ENCODE measurements around the genes EIF2S1 and RAD51B.

DNA sequence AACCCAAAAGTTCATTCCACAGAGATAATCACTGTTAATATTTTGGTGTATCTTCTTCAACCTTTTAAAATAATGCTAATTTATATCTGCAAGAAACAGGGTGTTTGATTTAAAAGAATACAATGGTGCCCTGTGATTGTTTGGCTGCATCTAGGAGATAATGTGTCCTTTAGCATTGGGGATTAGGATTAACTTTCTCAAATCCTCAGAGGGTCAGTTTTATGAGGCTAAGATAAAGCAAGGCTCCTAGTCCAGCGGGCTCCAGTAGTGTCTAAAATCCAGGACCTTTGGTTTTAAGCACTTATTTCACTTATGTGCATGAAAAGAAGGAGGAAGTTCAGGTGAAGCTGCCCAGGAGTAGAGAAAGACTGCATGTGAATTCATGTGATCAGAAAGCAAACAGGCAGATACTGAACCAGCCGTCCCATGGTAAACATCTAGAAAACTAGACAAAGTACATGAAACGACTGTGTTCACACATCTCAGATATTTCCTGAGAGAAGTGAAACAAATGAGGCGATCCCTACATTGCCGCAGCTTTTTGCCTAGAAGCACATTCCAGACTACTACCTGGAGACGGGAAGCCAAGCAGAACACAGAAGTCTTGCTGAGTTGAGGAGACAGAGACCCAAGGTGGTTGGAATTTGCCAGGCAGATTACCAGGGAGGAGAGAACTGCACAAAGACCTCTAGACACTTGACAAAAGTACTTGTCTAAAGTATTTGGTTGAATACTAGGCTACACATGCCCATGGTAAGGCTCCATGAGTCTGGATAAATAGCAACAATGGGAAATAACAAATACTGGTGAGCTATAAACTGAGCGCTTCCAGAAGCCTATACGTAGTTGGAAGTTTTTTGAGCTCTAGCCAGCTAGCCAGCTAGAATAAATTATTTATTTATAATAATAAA is 129.2 kb upstream of the MAX start:
- RRBS: no CpG with 5 or more reads among the region's 8 CpGs

GRCh38 chr14:65296954-65297235 is 115.6 kb upstream of the FUT8 start:
- RRBS: no CpG with 5 or more reads among the region's 3 CpGs

DNA sequence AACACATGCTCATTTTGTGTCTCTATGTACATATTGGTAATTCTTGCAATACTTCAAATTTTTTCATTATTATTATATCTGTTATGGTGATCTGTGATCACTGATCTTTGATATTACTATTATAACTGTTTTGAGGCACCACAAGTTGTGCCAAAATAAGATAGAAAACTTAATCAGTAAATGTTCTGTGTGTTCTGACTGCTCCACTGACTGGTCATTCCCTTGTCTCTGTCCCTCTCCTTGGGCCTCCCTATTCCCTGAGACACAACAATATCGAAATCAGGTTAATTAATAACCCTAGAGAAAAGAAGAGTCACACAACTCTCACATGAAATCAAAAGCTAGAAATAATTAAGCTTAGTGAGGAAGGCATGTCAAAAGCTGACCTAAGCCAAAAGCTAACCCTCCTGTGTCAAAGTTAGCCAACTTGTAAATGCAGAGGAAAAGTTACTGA is 53.9 kb upstream of the CCDC196 start:
- RRBS: no CpG with 5 or more reads among the region's 1 CpG

DNA sequence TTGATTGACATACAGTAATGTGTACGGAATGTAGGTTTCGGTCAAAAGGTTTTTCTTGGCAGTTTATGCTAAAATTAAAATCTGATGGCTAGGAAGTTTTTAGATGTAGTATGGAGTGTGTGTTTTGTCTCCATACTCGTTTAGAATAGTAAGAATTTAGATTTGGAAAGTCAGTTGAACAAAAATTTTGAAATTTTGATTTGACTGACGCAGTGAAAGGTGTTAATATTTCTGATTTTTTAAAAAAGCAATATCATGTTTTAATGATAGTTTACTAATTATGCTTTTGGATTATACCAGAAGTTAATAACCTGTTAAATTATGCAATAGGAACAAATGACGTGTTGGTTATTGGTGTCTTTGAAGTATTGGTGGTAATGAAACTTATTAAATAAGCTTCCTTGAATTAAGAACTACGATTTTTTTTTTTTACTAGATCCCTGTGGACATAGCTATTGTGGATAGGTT is 1.0 kb downstream of the PALS1 start:
- RRBS: no CpG with 5 or more reads among the region's 6 CpGs

DNA sequence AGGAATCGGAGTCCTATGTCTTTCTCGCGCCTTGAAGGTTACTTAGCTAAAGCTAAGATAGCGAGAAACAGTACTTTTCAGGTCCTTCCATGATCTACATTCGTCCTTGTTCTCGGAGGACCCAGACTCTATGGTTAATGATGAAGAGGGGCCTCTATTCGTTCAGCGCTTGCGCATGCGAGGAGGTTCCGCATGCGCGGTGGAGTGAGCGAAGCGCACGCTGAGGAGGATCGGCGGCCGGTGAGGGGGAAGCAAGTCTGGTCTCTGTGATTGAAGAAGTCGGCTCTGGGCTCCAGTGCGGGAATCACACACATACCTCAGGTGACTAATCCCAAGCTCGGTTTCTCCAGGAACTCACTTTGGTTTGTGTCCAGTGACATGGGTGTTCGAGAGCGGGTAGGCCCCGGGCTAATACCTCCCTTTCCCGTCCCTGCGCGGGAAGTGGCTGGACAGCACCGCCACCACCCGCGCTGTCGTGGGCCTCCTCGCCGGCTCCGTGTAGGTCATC is at the start of gene EIF2S1:
TSS of gene EIF2S1 (plus strand) at position 193 of the 508 bp plus-strand sequence.
- RRBS: under 1% methylated on average over 10 of the region's 35 CpGs

DNA sequence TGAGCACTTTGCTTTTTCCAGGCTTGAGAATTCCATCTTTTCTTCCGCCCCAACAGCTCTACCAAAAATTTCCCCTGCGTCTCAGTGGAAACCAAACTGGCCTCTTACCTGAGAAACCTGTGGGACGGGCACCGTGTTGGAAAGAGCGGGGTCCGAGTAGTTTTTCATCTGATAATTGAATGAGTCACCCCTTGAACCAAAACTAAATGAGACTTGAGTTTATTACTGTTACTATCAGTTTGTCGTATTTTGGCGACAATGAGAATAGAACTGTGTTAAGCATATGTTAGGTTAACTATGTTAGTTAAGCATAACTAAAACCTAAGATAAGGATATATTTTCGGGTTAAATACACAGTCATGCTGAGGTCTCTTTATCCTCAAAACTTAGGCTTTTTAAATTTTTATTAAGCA is 689 bp downstream of the EIF2S1 start:
- RRBS: no CpG with 5 or more reads among the region's 9 CpGs

DNA sequence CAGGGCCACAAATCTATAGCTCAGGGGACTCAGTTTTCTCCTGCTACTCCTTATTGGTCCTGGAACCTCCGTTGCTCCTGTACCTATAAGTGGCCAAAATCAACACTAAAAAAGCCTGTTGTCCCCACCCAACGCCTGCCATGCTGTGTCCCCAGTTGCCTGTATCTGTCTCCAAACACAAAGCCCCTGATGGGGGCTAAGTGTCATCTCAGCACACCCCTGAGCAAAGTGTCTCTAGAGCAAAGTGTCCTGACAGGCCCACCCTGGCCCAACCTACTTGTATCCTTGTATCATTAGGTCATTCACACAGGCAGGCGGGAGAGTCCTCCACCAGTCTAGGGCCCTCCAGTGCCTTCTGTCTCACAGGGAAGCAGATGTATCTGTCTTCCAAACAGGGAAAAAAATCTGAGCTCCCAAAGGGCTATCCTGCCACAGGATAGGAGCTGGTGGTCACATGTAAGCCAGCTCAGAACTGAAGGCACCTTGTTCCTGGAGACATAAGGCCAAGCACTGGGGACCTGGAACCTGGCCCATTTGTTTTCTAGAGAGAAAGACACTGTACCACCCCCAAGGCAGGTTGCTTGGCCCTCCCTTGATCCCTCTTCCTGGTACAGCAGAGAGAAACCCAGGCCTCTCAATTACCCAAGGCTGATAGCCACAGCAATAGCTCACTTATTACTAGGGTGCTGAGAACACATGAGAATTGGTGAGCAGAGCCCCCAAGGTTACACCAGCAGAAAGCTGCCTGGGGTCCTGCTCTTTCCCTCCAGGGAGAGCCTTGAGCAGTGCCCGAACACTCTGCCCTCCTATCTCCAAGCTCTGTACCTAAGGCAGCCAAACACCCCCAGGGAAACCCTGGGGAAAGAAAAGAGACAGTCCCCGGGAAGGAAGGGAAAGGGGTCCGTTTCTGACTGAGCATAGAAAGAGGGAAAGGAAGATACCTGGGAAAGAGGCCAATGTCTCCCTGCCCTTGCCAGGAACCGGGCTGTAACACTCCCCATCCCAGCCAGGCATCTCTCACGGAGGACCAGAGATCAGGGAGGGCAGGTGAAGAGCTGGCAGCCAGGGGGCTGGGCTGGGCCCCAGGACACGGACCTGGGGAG is 19.3 kb upstream of the PLEKHH1 start:
- RRBS: 31% methylated on average over 3 of the region's 9 CpGs

GRCh38 chr14:67819523-67820448 is at the start of gene RAD51B:
TSS of gene RAD51B (plus strand) at chr14:67819779.
- RRBS: no CpG with 5 or more reads among the region's 30 CpGs

GRCh38 chr14:67887601-67888073 is 68.1 kb downstream of the RAD51B start:
- RRBS: no CpG with 5 or more reads among the region's 4 CpGs

GRCh38 chr14:67996178-67996919 is 176.8 kb downstream of the RAD51B start:
- RRBS: no CpG with 5 or more reads among the region's 5 CpGs

DNA sequence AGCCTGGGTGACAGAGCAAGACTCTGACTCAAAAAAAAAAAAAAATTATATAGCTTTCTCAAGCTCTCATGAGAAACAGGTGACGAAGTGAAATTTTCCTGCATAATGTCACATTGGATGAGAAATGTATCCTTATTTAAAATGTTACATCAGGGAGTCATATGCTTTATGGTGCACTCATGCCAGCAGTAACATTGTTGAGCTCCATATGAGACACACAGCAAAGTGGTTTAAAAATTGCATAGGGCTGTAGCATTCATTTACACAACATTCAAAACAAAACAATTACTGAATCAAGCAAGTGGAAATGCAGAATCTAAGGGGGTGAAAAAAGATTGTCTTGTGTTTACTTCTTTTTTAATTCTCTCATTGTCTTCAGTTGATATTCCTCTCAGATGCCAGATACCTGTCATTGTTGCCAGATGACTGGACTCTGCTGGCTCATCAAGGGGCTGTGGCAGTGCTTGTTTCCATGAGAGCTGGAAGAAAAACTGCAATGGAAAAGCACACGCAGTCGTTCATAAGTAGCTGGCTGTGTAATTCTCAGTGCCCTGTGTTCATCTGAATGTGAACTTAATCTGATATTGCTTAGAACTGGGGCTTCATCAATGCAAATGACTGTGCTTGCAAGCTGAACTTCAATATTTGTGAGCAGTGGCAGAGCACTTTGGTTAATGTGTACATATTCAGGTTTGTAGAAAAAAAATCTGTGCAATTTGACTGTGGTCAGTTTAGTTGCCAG is 305.5 kb downstream of the RAD51B start:
- RRBS: no CpG with 5 or more reads among the region's 3 CpGs

- RRBS: no CpG with 5 or more reads among the region's 4 CpGs
Measured at GRCh38 chr14:68143128-68144115, 323.8 kb downstream of the RAD51B start.

DNA sequence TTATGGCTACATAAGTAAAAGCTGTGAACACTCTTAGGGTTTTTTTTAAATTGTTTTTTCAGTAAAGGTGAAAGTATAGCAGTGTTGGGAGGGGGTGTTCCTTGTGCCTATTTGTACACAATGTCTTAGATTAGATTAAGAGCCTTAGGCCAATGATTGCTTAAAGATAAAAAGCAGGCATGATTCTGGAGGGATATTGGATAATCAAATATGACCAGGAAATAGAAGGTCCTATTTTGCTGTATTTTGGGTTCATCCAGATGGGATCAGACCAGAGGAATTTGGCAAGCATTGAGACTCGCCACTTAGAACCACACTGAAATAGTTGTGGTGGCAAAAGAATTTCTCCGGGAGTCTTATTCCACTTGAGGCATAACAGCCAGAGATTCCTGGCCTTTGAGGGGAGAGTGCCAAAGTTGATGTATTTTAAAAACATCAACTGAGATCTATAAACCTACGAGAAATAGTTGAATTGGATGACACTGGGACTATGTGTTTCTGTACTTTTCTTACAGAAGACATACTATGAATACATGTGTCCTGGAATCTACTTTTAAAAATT is 327.2 kb downstream of the RAD51B start:
- RRBS: no CpG with 5 or more reads among the region's 3 CpGs

DNA sequence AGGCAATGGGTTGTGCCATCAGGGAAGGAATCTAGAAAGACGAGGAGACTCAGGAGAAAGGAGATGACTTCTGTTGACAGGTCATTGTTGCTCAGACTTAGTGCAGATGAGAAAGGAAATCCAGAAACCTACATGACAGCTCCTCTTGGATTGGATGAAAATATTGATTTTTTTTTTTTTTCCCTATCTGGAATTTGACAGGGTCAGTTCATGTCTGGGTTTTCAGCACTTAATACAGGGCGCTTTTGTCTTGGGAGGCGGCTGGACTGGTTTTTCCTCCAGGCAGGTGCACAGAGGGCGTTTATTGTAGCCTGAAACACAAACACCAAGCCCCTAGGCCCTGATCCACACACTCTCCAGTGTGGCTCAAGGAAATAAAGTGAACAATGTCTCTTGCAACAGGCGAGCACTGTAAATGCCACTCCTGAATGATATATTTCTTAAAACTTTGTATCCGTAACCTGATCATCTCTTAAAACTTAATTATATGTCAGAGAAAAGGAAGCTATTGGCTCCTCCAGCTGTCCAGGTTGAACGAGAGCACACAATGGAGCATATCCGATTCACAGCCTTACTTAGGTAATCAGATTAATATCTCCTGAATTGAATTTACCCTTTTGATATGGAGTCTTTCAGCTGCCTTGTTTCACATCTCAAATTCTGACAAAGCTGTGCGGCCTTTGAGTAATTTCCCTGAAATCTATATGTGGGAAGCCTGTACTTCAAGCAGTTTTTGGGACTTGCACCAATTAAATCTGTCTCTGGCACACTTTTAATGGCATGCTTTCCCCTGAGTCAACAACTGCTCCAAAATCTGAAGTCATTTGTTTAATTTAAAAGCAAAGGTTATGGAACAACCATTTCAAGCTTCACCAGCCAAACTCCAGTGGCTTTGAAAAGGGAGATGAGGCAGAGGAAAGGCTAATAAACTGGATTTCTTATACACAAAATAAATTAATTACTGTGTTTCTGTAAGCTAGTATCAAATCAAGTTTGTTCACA is 485.7 kb downstream of the ZFP36L1 start:
- RRBS: no CpG with 5 or more reads among the region's 9 CpGs

DNA sequence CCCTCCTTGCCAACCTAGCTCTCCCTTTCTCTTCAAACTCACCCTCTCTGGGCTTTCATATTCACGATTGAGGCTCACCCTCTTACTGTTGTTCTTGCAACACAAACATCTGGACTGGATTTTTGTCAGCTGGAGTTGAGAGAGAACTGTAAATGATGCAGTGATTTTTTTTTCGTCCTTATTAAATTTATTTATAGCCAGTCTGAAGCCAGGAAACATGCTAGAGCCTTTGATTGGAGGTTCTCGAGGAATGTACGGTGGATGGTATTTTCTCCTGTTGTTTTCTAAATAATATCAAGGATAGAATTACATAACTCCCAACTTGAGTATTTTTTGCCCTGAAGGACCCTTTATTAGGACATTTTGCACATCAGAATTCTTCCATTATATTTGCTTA is 485.0 kb downstream of the ZFP36L1 start:
- RRBS: no CpG with 5 or more reads among the region's 4 CpGs

GRCh38 chr14:68377195-68378021 is 415.5 kb downstream of the ZFP36L1 start:
- RRBS: no CpG with 5 or more reads among the region's 10 CpGs

- RRBS: no CpG with 5 or more reads among the region's 3 CpGs
Measured at GRCh38 chr14:68451445-68451761, 341.5 kb downstream of the ZFP36L1 start.

DNA sequence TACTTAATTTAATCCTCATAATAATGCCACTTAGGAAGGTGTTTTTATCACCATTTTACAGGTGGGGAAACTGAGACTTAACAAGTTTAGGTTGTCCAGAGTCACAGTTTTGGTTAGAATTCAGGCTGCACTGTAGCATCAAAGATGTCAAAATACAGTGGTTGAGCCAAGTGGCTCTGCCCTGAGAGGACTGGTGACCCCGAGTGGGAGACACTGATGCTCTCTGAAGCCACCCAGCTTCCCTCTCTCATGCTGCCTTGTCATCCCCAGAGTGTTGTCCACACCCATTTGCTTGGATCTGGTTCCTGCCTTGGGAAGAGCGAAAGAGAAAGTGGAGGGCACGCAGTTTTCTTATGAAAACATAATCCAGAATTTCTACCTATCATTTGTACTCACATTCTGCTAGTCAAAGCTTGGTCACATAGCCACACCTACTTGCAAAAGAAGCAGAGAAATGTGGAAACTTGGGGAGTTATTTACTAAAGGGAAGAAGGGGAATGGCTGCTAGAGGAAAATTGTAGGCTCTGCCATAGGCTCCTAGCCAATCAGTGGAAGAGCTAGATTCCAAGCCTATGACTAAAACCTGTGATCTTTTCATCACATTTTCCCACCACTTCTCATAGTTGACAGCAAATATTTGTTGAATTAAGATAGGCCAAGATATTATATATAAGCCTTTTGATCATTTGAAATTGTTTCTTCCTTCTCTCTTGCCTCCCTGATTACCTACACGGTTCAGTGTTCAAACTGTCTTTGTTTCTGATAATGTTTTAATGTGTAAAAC is 326.4 kb downstream of the ZFP36L1 start:
- RRBS: no CpG with 5 or more reads among the region's 4 CpGs

DNA sequence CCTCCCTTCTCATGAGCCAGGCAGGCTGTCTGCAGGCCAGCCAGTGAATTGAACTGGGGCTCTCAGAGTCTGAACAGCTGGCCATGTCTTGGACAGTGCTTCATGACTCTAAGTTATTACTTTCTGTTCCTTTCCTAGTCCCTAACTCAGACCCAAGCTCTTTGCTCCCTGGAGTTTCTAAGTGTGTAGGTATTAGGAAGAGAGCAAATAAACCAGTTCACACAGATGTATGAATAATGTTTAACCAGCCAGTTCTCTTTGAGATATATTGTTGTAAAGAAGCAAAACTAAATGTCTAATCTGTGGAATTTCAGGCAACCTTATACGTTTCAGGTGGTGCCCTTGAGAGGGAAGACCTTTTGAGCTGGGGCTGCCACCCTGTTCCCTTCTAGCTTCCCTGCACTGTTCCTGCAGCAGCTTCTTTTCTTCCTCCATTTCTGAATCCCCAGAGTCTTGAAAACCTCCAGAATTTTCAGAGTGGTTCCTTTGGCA is 271.5 kb downstream of the ZFP36L1 start:
- RRBS: no CpG with 5 or more reads among the region's 1 CpG

Measured in AG04449 (cell line).